ENCODE measurements around a stretch of chr5.

DNA sequence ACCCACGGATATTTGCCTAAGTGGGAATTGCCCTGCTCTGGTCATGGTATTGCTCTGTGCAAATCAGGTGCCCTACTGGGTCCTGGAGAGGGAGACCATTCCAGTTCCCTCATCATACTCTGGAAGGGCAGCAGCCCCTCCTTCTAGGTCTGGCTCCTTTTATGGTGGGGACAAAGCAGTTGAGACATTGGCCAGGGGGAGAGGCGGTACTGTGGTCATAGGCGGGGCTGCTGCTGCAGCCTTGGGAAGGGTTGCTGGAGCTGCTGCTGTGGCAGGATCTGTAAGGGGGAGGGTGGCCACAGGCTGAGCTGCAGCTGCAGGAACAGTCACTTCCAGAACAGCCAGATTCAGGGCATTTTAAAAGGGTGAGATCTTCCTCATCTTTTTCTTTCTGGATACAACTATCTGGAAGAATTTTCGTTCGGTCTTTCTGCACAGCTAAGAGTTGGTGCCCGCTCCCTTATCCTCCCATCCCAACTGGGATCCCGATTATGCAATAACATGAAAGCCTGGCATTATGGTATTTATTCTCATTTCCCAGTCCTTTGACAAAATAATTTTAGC, 232.9 kb upstream of the SGCD start:
- PRO-cap: no peak

- PRO-cap: no peak
Measured at GRCh38 chr5:156834915-156835353, 15.2 kb upstream of the PPP1R2B start.

- PRO-cap: no peak
Measured at GRCh38 chr5:156913788-156914817, 48.9 kb downstream of the TIMD4 start.

DNA sequence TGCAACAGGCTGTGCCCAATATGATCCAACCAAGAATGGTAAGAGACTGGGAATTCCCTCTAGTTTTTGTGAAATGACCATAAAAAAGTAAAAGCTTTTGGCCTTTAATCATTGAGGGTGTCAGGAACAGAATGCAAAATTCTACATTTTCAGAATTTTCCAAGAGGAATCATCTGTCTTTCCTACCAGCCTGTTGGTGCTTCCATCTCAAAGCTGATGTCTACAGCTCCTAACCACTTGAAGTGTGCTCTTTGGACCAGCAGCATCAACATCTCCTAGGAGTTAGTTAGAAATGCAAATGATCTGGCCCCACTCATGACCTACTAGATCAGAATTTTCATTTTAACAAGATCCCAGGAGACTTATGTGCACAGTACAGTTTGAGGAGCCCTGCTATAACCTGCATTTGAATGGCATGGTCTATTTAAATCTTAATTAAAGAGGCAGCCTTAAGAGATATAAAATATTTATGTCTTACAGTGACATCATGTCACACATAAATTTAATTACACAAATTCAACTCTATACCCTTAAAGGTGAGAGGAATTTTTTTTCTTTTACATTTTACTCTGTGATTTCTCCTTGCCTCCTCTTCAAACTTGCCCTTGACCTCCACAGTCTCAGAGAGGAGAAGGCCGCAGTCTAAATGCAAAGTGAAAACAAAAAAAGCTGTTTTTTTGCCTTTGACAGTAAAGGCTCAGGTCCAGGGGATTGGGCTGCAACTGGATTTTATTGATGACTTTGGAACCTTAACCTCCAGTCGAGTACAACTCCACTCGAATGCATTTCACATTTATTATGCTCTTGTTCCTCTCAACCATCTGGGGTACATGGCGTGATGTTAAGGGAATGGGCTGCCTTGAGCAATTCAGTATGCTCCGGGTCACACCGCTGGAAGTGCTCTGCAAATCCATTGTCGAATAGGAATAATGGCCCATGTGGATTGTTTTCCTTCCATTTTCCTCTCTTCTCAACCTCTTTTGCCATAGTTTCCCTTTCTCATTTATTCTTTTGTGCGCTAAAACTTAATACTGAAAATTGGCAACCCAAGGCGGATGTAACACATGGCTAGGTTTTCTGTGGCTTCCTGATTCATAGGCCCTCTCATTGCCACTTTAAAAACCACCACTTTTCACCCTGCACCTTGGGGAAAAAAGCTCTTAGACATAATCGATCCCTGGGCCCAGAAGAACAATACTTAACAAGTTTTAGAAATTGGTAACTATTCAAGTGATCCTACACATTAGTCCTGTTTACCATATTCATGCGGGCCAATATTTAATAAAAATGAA, 34.1 kb downstream of the ITK start:
- PRO-cap: no peak

GRCh38 chr5:157390264-157391340, 45.1 kb upstream of the FNDC9 start:
- PRO-cap: no peak

DNA sequence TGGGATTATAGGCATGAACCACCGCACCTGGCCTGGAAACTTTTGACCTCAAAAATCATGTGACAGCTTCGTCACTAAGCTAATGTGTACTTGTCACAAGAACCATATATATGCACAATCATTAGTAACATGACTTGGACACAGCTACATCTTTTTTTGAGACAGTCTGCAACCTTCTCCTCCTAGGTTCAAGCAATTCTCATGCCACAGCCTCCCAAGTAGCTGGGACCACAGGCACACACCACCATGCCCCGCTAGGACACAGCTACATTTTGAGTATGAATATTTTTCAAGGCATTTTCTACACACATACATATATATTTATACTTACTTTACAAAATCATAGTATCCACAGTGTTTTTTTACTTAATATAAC, 40.0 kb downstream of the NIPAL4 start:
- PRO-cap: no peak

GRCh38 chr5:157501820-157502922, 42.2 kb downstream of the NIPAL4 start:
- PRO-cap: no peak

- PRO-cap: no peak
Measured at GRCh38 chr5:157511412-157512592, 51.8 kb downstream of the NIPAL4 start.

DNA sequence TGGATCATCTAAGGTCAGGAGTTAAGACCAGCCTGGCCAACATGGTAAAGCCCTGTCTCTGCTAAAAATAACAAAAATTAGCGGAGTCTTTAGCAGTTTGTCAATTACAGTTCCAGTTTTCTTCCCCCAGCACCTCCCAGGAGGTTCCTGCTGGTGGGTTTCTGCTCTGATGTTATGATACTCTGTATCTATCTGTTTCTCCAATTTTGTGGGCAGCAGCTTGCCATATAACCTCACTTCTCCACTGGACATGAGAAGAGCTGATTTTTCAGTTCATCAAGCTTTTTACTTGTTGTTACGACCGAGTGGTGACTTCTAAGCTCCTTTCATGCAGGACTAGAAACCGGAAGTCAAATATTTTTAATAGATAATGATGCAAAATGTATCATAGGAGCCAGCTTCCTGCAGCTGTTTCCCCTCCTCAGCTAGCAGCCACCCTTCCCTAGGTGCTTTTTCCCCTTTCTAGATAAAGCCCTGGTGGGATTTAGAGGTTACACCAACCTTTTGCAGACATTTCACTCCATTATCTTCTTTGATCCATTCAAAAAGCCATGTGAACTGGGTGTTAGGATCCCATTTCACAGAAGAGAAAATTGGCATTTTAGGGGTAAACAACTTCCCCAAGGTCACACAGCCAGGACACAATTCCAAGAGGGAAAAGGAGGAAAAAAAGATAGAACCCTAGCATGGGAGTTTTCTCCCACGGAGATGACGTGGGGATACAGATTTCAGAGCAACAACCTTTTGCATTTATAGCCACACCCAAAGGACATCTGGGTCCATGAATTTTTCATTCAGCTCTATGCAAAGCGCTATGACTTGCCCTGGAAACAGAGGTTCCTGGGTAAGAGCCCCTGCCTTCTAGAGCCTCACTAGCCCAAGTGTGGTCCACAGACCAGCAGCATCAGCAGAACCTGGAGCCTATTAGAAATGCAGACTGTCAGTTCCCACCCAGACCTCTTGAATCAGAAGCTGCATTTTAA, 17.2 kb upstream of the ADAM19 start:
- PRO-cap: no peak

GRCh38 chr5:157602437-157603016, 27.0 kb upstream of the ADAM19 start:
- PRO-cap: no peak

- PRO-cap: no peak
Measured at GRCh38 chr5:157686237-157686664, 14.9 kb downstream of the C5orf52 start.

GRCh38 chr5:157832626-157833132, 26.3 kb downstream of the CLINT1 start:
- PRO-cap: no peak

GRCh38 chr5:157836340-157837122, 22.4 kb downstream of the CLINT1 start:
- PRO-cap: no peak

DNA sequence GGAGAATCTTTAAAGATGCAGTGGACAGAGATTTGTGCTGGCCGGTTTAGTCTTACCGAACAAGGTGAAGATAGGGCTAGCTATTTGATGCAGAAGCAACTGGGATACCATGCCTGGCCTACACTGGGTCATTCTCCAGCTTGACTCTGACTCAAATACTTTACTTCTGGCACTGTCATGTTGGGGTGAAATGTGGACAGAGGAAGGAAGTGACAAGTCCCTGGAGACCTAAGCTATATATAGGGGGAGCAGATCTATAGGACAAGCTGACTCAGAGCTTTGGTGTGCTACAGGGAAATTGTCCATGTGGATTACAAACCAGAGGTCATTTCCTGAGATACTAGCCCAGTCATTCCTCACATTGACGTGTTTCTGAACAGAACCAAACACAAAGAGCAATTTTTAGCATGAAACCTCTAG, 531.6 kb upstream of the CLINT1 start:
- PRO-cap: no peak

- PRO-cap: no peak
Measured at GRCh38 chr5:158515015-158515214, 584.8 kb downstream of the EBF1 start.

GRCh38 chr5:158707799-158708587, 391.7 kb downstream of the EBF1 start:
- PRO-cap: no peak

DNA sequence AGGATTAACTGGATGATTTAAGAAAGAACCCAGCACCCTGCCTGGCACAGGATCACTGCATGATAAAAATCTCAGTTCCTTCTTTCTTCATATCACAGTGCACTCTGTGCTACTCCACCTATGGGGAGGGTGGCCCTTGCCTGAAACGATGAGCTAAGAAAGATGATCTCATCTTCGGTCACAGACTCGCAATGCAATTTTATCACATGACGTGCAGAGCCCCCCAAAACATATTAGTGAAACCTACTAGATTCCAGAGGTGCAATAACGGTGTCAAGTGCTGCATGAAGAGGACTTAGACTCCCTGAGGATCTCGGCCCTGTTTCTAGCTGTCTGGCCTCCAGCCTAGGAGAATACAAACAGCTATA, 104.0 kb downstream of the EBF1 start:
- PRO-cap: no peak

DNA sequence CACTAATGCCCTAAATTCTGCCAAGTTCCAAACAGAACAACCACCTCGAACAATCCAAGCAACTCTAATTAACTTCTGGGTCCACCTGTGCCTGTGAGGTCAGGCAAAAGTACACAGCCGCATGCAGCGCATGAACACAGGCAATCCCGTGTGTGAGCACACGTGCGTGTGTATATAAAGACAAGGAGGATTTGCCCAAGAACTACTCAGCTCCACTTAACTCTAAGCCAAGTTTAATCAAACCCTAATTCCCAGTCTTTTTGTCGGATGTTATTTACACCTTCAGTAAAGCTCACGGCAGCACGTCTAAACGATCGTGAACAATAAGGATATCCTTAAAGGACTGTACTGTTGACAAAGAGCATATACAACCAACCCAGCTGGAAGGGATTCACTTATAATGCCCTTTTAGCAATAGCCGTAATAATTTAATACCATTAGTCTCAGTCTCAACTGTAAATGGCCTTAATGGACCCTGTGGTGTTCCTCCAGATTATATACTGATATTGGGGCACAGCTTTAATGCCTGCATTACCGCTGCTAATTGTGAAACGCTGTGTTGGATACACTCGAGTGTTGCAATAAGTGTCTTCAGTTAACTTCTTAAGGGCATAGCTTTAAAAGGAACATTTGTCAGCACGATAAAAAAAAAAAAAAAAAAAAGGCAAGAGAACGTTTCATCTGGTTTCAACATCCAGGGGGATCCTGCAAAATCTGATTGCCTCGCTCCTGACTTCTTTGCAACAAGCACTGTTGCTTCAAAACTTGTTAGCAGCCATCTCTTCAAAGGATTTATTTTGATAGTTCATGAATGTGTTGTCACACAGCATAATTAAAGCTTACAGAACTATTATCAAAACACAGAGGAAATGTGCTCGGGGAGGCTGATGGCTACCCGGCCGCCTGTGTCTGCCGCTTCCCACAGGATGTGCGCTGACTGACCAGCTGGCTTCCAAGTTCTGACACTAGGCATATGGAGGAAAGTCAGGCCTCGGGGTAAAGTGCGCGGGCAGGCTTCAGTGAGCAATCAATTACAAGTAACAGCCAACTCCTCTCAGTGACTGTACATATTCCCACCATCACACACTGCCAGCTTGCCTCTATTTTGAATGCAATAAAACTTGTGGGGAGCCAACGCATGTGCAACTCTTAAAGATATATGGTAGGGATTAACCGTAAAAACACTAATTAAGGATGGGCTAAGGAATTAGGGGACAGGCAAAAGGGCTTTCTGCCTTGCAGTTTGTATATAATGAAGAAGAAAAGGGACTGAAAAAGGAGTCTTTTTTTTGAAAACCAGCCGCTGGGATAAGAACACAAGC, 77.8 kb downstream of the EBF1 start:
- PRO-cap: no peak

DNA sequence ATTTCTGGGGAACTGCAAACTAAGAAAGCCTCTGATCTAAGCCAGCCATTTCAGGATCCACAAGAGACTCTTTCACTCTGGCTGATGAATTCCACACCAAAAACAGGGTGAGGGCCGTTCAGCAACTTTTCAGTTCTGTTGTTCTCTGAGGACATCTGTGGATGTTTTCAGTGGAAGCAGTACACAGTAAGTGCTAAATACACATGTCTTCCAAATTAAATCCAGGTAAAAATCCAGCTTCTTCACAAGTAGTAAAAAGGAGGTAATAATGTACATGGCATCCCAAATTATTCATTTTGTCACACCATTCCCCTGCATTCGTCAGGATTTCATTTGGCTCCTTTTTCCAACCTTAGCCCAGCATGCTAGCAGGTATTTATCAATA, 51.0 kb downstream of the EBF1 start:
- PRO-cap: no peak

- PRO-cap: no peak
Measured at GRCh38 chr5:159049444-159050178, 50.1 kb downstream of the EBF1 start.